Retinal pigment epithelial cell (primary cell): Measurements from ENCODE around the genes MLLT1, GPR108, PEX11G and TEX45.

DNA sequence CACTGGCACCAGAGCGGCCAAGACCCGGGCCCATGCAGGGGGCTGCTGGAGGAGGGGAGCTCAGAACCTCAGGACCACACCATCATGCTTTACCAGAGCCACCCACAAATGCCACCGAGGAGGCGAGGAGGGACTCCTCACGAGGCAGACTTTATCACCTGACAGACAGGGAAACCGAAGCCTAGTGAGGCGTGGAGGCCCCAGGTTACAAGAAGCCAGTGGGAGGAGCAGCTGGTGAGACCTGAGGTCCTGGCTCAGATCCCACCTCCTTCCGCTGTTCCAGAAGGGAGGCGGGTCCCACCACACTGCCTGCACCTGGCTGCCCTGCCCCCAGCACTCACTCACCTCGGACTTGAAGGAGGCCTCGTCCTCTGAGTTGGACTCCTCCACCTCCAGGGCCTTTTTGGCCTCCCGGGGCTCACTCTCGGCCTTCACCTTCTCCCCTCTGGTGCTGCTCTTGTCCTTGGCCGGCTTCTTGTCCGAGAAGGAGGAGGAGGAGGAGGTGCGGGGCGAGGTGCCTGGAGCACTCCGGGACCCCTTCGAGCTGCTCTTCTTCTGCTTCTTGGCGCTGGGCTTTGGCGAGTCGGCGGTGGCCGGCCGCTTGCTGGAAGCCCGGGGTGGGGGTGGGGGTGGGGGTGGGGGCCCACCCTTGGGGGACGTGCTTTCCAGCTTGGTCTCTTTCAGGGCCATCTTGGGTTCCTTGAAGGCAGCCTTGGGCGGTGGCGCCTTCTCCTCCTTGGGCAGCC lies 57.8 kb downstream of the MLLT1 start:
- RRBS = 86% methylated on average over 9 of the region's 29 CpGs

DNA sequence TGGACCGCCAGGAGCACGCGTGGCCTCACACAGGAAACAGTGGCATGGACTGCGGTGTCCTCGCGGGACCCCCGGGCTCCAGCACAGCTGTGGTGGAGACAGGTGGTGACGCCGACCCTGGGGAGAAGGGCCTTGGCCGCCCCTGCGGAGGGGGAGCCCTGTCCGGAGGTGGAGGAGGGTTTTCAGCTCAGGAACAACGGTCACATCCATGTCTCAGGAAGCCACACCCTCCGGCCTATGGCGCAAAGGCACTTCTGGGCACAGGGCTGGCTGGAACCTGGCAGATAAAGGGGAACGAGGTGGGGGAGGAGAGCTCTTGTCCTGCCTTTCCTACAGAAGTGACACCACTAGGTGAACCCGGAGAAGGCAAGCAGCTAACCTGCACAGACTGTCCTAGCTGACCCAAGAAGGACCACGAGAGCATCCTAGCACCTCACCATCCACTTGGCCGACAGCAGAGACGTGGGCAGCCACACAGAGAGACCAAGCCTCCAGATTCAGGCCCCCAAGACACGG lies 45.6 kb downstream of the MLLT1 start:
- RRBS = 78% methylated on average over 6 of the region's 21 CpGs

GRCh38 chr19:6269998-6270569 lies 9.7 kb downstream of the MLLT1 start:
- RRBS = 94% methylated on average over 3 of the region's 21 CpGs

- RRBS = under 1% methylated on average over 33 of the region's 135 CpGs
Measured at GRCh38 chr19:6279462-6280348, at the start of gene MLLT1. TSS of gene MLLT1 (minus strand) at chr19:6279975.

DNA sequence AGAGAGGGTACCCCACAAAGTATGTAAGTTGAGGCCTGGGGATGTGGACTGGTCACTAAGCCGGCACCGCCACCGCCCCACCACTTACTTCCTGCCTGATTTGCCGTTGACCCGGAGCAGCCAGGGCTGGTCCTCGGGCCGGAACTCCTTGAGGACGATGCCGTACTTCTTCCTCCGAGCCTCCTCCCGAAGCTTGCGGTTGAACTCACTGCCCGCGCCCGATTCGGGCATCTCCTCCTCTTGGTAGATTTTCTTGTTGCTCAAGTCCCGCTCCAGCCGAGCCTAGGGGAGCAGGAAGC lies 3.7 kb downstream of the GTF2F1 start:
- RRBS = 96% methylated on average over 5 of the region's 18 CpGs

GRCh38 chr19:6465021-6465665 lies 1.1 kb downstream of the CRB3 start:
- RRBS = no CpG with 5 or more reads among the region's 11 CpGs

DNA sequence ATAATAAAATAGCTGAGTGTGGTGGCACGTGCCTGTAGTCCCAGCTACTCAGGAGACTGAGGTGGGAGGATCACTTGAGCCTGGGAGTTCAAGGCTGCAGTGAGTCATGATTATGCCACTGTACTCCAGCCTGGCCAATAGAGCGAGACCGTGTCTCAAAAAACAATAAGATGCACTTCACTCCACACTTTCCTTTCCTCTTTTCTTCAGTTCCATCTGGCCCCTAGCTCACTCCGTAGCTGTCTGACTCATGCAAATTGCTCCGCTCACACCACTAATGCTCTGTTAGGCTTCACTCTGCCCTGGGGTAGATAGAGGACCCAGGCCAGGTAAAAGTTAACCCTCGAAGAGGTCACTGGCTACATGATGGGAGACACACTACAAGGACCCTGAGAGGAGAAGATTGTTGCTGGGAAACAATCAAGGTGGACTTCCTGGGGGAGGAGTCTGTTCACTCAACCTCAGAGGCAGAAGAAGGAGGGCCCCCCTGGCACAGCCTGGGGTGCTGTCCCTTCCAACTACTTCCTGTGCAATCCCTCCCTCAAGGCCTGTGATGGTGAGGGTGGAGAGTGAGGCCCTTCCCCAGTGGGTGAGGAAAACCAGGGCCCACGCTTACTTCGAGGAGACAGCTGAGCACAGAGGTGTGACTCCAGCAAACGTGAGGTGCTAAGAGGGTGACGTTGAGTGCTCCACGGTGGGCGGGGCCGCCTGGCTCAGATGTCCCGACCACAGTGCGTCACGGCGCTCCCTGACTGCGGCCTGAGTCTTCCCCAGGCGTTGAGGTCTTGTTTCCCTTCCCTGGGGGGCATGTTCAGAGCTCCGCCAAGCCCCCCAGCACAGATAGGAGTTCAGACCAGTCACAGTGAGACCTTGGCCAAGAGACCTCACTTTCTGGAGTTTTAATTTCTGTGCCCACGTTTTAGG lies 8.8 kb upstream of the TNFSF9 start:
- RRBS = no CpG with 5 or more reads among the region's 21 CpGs

GRCh38 chr19:6608786-6609022 lies 17.8 kb upstream of the CD70 start:
- RRBS = no CpG with 5 or more reads among the region's 2 CpGs

DNA sequence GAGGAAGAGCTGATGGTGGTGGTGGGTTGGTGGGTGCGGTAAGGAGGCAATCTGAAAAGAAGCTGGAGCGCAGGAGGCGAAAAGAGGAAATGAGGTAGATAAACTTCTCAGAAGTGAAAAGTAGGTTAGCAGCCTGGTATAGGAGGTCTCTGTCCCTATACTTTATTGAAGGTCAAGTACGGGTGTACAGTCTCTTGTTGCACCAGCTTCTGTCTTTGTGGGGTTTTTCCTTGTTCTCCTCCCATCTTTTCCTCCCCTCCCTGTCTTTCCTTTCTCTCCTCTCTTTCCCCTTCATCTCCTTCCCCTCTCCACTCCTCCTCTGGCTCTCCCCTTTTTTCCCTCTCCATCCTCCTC lies 15.5 kb downstream of the TNFSF14 start:
- RRBS = no CpG with 5 or more reads among the region's 4 CpGs

DNA sequence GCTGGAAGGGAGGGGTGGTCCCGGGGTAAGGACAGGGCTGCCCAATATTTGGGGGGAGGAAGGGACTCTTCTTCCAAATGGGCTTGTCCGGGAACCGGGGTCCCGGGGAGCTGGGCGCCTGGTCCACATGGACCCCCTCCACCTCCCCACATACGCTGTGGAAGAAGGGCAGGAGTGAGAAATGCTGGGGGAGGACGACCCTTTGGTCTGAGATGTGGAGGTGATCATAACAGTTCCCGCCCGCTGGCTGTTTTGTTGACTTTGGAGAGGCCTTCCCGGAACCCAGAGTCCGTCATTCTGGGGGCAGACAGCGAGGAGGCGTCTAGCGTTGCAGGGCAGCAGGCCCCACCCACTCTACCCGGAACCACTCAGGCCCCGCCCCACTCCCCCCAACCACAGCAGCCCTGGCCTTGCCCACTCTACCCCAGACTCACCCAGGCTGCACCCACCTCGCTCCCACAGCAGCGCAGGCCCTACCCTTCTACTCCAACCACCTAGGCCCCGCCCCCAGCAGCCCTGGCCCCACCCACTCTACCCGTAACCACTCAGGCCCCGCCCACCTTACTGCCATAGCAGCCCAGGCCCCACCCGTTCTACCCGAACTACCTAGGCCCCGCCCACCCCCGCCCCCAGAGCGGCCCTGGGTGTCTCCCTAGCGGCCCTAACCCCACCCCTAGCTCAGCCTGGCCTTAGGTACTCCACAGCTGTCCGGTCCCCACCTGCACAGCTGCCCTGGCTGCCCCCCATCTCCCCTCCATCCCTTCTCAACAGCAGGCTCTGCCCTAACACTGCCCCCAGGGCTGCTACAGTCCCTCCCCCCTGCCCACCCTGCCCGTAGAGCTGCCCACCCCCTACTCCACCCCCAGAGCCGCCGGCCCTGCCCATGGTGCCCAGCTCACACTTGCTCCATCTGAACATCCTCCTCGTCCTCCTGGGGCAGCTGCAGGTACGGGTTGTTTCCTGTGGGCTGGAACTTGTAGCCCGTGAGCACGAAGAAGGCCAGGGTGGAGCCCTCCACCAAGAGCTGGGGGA lies 7.0 kb downstream of the GPR108 start:
- RRBS = 80% methylated on average over 6 of the region's 35 CpGs

DNA sequence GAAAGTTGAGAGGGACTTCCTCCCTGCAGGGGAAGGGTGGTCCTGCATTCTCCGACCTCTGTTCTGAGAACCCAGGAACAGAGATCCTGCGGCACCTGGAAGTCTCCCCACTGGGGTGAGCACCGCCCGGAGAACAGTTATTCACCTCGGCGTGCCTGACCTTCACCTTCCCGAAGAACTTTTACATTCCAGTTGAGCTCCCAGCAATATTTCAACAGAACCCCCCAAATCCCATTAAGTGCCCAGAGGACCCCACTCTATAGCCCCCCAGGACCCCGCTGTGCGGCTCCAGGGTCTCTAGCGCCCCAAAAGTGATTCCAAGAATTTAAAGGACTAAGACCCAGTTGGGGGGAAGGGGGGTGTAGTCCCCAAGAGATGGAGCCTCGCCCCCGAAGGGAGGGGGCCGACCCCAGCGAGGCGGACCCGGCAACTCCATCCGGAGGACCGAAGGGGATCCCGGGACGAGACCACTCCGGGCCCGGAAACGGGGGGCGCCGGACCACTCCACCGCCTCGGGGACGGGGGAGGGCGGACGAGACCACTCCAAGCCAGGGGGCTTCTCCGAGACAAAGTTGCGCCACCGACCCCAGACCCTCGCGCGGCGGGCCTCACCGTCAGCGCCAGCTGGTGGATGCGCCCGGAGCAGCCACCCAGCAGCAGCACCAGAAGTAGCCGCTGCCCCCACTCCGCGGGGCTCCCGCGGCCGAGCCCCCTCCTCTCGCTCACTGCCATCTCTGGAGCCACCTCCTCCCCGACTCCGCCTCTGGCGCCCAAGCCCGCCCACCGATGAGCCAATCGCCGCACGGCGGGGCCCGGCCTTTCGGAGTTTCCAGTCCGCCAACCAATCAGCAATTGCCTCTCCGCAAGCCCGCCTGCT lies at the start of gene GPR108:
Gene GPR108 (minus strand): TSS at position 736 of the 877 bp plus-strand sequence.
- RRBS = 1% methylated on average over 4 of the region's 62 CpGs

DNA sequence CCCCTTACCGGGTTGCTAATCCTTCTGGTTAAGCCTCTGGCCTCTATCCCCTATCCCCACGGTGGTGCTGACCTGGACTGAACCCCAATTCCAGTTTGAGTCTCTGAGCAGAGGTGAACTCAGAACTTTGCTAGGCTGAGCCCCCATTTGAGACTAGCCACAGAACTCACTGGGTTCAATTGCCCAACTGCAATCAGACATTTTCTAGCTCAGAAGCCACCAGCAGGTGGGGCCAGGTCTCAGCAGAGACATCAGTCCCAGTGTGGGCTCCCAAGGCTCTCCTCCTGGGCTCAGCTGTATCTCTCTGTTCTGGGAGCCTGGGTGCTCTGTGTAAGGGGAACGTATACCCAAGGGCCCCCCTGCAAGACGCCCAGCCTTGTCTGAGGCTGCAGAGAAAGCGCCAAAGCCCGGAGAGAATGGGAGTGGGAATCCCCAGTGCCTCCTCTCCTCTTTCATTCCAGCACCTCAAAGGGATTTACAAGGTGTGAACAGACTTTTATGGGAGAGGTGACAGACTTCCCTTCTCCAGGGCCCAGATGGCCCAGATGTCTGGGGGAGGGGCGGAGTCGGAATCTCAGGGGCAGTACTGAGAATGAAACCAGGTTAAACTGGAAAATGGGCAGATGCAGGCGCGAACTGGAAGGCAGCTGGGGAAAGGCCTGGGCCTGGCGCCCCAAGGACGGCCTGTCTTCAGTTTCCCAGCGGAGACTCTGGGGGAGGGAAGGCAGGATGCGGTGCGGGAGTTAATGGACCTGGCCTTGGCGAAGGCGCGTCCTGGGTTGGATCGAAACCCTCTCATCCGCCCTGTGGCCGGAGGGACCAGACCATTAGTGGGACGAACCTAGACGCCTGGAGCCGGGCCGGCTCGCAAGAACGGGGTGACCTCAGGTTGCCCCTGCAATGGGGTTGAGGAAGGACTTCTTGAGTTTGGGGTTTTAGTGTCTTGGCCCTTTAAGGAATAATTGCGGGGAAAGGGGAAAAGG lies 778 bp upstream of the TRIP10 start:
- RRBS = 21% methylated on average over 2 of the region's 28 CpGs

- RRBS = no CpG with 5 or more reads among the region's 5 CpGs
Measured at GRCh38 chr19:6967804-6968049, 53.5 kb downstream of the MBD3L2B start.

GRCh38 chr19:7207970-7208240 lies 86.3 kb downstream of the INSR start:
- RRBS = no CpG with 5 or more reads among the region's 6 CpGs

DNA sequence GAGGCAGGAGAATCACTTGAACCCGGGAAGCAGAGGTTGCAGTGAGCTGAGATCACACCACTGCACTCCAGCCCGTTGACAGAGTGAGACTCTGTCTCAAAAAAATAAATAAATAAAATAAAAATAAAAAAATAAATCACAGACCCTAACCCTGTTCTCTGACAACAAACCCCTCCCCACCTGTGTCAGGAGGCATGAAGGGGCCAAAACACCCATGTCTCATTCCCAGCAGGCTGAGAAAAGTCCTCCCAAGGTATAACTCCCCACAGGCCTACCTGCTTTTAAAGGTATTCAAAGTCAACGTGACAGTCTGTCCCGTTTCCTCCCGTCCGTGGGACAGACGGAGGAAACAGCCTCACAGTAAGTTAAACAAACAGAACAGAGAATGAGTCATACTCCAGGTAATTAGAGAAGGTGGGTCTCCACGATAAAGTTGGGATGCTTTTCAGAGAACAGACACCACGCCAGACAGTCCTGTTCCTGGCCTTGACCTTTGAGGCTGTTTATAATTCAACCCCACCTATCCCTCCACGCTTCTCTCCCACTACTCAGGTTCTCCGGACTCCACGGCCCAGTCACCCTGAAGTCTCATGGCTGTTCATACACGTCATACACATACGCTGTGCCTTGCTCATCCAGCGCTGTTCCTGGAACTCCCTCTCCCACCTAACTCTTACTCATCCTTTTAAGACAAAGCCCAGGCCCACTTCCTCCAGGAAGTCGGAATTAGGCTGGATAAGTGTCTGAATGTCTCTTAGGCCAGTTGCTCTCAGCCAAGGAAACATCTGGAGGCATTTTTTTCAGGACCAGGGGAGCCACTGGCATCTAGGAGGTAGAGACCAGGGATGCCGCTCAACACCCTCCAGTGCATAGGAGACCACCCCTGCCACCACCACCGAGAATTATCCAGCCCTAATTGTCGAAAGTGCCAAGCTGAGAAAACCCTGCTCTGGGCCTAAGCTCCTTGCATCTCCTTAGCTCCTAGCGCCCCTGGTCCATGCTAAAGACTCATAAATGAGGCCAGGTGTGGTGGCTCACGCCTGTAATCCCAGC lies 42.5 kb downstream of the ARHGEF18 start:
- RRBS = no CpG with 5 or more reads among the region's 21 CpGs

DNA sequence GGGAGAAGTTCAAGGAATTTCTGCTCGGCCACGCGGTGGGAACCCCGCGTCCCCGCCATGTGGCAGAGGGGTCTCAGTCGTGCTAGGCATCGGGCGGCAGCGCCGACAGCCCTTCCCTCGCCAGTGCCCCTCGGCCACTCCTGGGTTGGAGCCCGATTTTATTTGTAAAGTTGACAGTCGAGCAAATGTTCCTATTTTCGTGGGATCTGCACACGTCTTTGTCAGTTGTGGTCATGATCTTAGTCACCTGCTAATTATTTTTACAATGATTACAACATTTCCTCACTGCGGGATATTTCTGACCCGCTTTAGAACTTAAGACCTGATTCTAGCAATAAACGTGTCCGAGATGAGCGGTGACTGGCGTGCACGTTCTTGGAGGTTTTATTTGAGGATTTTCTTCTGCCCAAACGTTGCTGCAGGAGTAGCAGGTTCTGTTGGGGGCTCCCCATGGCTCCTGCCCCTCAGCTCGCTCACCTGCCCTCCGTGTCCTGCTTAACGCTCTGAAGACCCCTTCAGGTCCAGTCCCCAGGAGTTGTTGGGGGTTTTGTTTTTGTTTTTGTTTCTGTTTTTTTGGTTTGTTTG lies 16.6 kb downstream of the PEX11G start:
- RRBS = no CpG with 5 or more reads among the region's 28 CpGs

DNA sequence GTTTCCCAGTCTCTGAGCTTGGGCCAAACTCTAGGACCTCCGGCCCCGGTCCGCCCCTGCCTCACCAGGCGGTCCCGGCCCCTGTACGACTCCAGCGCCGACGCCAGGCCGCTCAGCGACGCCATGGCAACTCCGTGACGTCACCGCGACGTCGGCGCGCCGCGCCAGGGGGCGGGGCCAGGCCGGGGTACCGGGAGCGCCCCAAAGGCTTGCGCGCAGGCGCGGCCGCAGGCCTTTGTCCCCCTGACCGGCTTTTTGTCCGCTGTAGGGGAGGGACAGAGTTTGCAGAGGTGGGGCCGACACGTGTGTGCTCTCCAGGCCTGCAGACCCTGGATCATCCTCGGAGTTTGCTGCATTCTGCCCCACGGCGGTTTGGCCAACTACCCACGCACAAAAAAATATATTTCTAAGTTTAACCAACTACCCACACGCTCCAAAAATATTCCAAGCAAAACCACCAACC lies at the start of gene PEX11G:
Gene PEX11G (minus strand): TSS at position 150 of the 463 bp plus-strand sequence.
- RRBS = under 1% methylated on average over 16 of the region's 40 CpGs

DNA sequence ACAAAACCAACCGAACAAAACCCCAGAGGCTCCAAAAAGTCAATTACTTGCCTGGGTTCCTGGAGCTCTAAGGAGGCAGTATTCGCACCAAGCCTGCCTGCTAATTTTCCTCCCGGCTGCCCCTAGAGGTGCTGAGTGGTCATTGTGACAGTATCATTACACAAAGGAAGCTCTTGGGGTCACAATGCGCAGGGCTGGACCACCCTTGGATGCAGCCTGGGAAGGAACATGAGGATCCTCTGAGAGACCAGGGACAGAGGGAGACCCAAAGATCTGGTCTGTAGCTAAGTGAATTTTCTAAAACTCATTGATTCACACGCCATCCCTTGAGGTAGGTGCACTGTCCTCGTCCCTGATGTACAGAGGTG lies at the start of gene TEX45:
Gene TEX45 (plus strand): TSS at position 197 of the 368 bp plus-strand sequence.
- RRBS = no CpG with 5 or more reads among the region's 6 CpGs

DNA sequence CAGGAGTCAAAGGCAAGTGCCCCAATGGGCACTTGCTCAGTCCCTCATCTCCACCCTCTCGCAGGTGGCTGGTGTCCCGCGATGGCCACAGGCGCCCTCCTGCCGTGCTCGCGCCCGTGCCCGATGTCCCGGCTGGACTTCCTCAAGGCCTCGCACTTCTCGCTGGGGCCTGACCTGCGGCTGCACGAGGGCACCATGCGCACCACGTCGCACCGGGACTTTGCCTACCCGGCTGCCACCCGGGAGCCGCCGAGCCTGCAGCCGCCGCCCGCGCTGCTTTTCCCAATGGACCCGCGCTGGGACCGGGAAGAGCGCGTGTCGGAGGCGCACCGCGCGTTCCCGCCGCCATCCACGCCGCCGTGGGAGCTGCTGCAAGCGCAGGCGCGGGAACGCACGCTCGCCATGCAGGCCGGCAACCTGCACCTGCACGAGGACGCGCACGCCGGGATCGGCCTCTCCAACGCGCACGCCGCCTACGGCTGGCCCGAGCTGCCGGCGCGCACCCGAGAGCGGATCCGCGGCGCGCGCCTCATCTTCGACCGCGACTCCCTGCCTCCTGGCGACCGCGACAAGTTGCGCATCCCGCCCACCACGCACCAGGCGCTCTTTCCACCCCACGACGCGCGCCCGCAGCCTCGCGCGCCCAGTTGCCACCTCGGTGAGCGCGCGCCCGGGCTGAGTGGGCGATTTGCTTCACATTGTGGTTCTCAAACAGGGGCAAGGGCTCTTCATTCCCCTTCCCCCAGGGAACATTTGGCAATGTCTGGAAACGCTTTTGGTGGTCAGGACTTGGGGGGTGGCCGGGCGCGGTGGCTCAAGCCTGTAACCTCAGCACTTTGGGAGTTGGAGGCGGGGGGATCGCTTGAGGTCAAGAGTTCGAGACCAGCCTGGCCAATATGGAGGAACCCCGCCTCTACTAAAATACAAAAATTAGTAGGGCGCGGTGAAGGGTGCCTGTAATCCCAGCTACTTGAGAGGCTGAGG lies 3.7 kb downstream of the TEX45 start:
- RRBS = 1% methylated on average over 41 of the region's 104 CpGs

DNA sequence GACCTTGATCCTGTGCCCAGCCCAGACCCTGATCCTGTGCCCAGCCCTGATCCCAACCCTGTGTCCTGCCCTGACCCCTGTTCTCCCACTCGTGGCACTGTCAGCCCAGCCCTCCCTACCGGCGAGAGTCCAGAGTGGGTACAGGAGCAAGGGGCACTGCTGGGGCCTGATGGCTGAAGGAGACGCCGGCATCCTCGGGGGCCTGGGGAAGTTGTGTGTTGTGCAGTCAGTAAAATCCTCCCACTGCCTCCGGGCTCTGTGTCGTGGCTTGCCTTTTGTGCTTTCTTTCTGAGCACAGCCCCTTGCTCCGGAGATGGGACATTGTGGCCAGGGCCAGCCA lies 1.7 kb upstream of the MCOLN1 start:
- RRBS = 92% methylated on average over 8 of the region's 9 CpGs